K562 (cell line): ENCODE data around the gene VCPKMT.

- RAMPAGE, long total RNA, result no peak
- RRBS, result no CpG with 5 or more reads among the region's 14 CpGs
PRO-cap:
- standard, result unidirectional peak, plus-strand start at chr14:49962845
- CoPRO, capped RNA only, 2 experiments, result no peak in any of the 2 experiments
- CoPRO, capped and uncapped RNA, 2 experiments, result no peak in any of the 2 experiments
- CoPRO, uncapped RNA only, 2 experiments, result no peak in any of the 2 experiments
CAGE:
- cytosol, long polyA plus RNA, result no peak
- long polyA plus RNA, result no peak
- nucleolus, long total RNA, result no peak
- nucleus, long polyA plus RNA, result no peak
Observed at GRCh38 chr14:49962227-49963321, 69.7 kb downstream of the ARF6 start.

DNA sequence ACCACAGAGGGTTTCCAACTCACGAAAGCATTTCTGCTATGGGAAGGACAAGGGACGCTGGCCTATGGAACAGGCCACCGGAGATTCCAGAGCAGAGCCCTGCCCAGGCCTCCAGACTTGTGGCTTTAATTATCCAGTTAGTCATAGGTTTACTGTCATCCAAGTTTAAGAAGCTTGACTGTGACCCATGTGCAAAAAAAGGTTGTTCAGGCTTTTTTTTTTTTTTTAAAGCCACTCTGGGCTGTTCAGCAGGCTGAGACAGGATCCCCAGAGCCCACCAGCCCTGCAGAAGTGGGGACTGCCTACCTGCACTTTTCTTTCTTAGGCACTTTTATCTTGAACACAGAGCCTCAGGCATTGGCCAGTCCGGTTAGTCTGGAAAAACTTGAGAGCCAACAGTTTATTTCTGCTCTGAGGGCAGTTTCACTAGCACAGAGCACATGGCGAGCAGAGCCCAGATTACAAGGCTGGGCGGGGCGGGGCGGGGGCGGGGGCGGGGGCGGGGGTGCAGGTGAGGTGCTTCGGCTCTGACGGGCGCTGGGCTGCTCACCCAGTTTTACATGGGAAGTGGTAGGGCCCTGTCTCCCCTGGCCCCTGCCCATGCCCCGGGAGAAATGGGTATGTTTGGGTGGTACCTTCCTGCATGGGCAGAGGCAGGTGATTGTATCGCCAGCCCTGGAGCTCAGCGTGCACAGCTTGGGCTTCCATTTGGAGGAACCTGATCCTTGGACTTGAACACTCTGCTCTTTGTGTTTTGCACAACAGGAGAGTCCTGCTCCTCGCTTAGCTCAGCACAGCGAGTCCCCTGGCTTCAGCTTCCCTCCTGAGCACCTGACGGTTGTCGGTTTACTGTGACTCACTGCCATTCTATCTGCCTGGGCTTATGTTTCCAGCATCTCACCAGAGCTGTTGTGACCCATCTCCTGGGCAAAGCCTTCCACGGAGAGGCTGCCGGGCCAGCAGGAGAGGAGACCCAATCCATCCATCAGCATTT is 108.3 kb downstream of the ARF6 start:
- RAMPAGE, long total RNA, result no peak
- RRBS, result no CpG with 5 or more reads among the region's 23 CpGs
PRO-cap:
- standard, result bidirectional peak, plus-strand start at position 553 of the sequence, minus-strand start at position 293 of the sequence; bidirectional peak, plus-strand start at position 903 of the sequence, minus-strand start at position 822 of the sequence
- CoPRO, capped RNA only, 2 experiments, result peak in 2 of 2 experiments; most common plus-strand start position 519 of the sequence (in 1); most common minus-strand start position 304 of the sequence (in 2)
- CoPRO, capped and uncapped RNA, 2 experiments, result peak in 1 of 2 experiments; most common plus-strand start position 544 of the sequence (in 1); most common minus-strand start position 304 of the sequence (in 1)
- CoPRO, uncapped RNA only, 2 experiments, result no peak in any of the 2 experiments
CAGE:
- cytosol, long polyA plus RNA, result start-site peak on the minus strand centred at position 749 of the sequence, 744 bp wide, 5 and 6 reads in 2 replicates
- long polyA plus RNA, result no peak
- nucleolus, long total RNA, result no peak
- nucleus, long polyA plus RNA, result start-site peak on the minus strand centred at position 281 of the sequence, 361 bp wide, 14 and 17 reads in 2 replicates

- RAMPAGE, long total RNA, result no peak
- RRBS, result no CpG with 5 or more reads among the region's 5 CpGs
PRO-cap:
- standard, result no peak
- CoPRO, capped RNA only, 2 experiments, result no peak in any of the 2 experiments
- CoPRO, capped and uncapped RNA, 2 experiments, result no peak in any of the 2 experiments
- CoPRO, uncapped RNA only, 2 experiments, result no peak in any of the 2 experiments
CAGE:
- cytosol, long polyA plus RNA, result no peak
- long polyA plus RNA, result no peak
- nucleolus, long total RNA, result no peak
- nucleus, long polyA plus RNA, result no peak
Observed at GRCh38 chr14:50001850-50002291, 109.0 kb downstream of the ARF6 start.

DNA sequence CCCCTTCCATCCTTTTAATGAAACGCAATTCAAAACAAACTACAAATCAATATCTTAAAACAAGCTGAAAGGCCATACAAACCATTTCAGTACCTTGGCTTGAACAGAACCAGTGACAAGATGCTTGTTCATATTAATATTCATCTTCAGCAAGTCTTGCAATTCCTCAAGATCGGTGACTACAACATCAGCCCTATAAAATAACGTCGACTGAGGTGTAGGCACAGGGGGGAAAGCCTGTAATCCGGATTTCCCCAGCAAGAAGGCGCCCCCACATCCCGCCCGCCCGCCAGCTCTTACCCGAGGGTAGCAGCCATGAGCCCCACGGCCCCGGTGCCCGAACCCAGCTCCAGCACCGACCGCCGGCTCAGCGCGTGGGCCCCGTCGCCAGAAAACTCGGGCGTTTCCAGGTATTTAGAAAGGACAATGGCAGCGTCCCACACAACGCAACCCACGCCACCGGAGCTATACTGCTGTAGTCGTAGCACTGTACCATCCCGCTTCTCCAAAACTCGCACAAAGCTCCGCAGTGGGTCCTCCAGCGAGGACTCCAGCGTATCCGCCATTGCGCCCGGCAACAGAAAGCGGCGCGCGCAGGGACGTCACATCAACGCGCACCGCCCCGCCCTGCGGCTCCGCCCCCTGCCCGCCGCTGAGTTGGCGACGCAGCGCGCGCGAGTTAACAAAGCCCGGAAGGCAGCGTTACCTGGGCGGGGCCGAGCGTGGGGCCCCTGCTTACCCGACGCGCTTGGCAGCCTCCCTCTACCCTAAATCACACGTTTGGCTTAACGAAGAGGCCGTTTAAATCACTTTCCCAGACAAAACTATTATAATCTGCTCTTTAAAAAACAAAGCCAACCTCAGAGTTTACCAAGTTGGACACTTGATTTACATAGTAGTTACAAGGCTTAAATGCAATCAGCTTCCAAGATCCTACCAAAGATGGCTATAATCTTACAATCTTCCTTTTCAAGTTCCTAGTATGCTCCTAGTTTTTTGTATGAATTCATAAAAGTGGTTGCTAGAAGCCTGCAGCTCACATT is at the start of gene VCPKMT:
Gene VCPKMT (minus strand): TSS at position 586 of the 1,043 bp plus-strand sequence.
- RAMPAGE, long total RNA, result no peak
- RRBS, result 3% methylated on average over 6 of the region's 65 CpGs
PRO-cap:
- standard, result bidirectional peak, plus-strand start at position 734 of the sequence, minus-strand start at position 579 of the sequence
- CoPRO, capped RNA only, 2 experiments, result peak in 2 of 2 experiments; most common plus-strand start position 713 of the sequence (in 2); most common minus-strand start position 579 of the sequence (in 2)
- CoPRO, capped and uncapped RNA, 2 experiments, result peak in 2 of 2 experiments; most common plus-strand start position 705 of the sequence (in 1); most common minus-strand start position 579 of the sequence (in 2)
- CoPRO, uncapped RNA only, 2 experiments, result peak in 2 of 2 experiments; most common plus-strand start position 738 of the sequence (in 1); most common minus-strand start position 576 of the sequence (in 1)
CAGE:
- cytosol, long polyA plus RNA, result start-site peak on the minus strand centred at position 577 of the sequence, 20 bp wide, 52 and 174 reads in 2 replicates
- long polyA plus RNA, result start-site peak on the minus strand centred at position 581 of the sequence, 17 bp wide, 331 and 111 reads in 2 replicates
- nucleolus, long total RNA, result no peak
- nucleus, long polyA plus RNA, result start-site peak on the minus strand centred at position 584 of the sequence, 16 bp wide, 875 and 903 reads in 2 replicates

DNA sequence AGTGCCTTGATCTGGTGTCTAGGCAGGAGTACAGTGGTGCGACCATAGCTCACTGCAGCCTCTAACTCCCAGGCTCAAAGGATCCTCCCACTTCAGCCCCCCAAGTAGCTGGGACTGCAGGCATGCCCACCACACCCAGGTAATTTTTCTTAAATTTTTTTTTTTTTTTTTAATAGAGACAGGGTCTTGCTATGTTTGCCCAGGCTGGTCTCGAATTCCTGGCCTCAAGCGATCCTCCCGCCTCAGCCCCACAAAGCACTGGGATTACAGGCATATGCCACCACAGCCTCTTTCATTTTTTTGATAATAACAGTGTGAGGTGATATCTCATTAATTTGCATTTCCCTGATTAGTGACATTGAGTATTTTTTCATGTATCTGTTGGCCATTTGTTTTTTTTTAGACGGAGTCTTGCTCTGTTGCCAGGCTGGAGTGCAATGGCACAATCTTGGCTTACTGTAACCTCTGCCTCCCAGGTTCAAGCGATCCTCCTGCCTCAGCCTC is 18.3 kb upstream of the CDKL1 start:
- RAMPAGE, long total RNA, result no peak
- RRBS, result no CpG with 5 or more reads among the region's 6 CpGs
PRO-cap:
- standard, result no peak
- CoPRO, capped RNA only, 2 experiments, result no peak in any of the 2 experiments
- CoPRO, capped and uncapped RNA, 2 experiments, result no peak in any of the 2 experiments
- CoPRO, uncapped RNA only, 2 experiments, result no peak in any of the 2 experiments
CAGE:
- cytosol, long polyA plus RNA, result no peak
- long polyA plus RNA, result no peak
- nucleolus, long total RNA, result no peak
- nucleus, long polyA plus RNA, result no peak

GRCh38 chr14:50532956-50533414 is 616 bp upstream of the MAP4K5 start:
- RAMPAGE, long total RNA, result no peak
- RRBS, result no CpG with 5 or more reads among the region's 12 CpGs
PRO-cap:
- standard, result no peak
- CoPRO, capped RNA only, 2 experiments, result no peak in any of the 2 experiments
- CoPRO, capped and uncapped RNA, 2 experiments, result no peak in any of the 2 experiments
- CoPRO, uncapped RNA only, 2 experiments, result no peak in any of the 2 experiments
CAGE:
- cytosol, long polyA plus RNA, result no peak
- long polyA plus RNA, result no peak
- nucleolus, long total RNA, result no peak
- nucleus, long polyA plus RNA, result no peak

GRCh38 chr14:50633937-50634661 is 34.0 kb downstream of the SAV1 start:
- RAMPAGE, long total RNA, result no peak
- RRBS, result no CpG with 5 or more reads among the region's 10 CpGs
PRO-cap:
- standard, result no peak
- CoPRO, capped RNA only, 2 experiments, result no peak in any of the 2 experiments
- CoPRO, capped and uncapped RNA, 2 experiments, result no peak in any of the 2 experiments
- CoPRO, uncapped RNA only, 2 experiments, result no peak in any of the 2 experiments
CAGE:
- cytosol, long polyA plus RNA, result no peak
- long polyA plus RNA, result no peak
- nucleolus, long total RNA, result no peak
- nucleus, long polyA plus RNA, result no peak

DNA sequence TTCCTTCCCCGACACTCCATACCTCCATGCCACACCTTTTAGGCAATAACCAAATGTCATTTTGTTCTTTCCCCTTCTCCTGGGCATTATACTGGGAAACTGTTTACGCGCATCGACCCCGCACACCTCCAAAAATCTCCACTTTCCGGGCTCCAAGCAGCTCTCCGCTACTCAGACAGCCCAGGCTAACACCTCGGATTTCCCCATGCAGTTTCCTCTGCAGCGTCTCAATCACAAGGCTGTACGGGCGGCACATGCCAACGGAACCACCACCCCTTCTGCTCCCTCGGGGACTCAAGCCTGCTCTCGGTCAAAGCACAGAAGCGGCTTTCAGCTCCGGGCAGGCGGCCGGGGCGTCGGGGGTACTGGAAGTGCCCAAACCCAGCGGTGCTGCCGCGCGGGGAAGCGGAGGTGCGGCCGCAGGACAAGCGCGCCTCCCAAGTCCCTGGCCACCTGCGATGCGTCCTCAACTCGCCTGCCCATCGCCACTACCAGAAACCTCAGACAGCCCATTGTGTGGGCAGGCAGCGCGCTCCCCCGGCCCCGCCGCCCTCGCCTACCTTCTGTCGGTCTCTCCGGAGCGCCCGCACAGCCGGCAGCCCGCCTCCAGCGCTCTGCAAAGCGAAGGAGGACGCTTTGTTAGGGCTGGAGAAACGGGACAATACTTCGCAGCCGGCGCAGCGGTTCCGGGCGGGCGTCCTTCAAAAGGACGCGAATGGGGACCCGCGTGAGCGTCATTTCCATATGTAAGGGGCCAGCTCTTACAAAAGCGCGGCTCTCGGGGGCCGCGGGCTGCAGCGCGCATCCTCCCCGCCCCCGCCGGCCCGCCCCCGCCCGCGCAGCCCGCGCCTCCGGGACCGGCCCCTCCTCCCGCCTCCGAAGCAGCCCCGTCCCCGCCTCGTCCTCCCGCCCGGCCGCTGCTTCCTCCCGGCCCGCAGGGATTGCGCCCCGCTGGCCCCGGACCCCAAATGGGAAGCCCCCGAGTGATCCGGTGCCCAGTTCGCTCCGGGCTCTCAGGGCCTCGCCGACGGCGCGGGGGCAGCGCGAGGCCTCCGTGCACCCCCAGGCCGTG is 722 bp downstream of the NIN start:
- RAMPAGE, long total RNA, result no peak
- RRBS, result 3% methylated on average over 25 of the region's 105 CpGs
PRO-cap:
- standard, result no peak
- CoPRO, capped RNA only, 2 experiments, result no peak in any of the 2 experiments
- CoPRO, capped and uncapped RNA, 2 experiments, result no peak in any of the 2 experiments
- CoPRO, uncapped RNA only, 2 experiments, result no peak in any of the 2 experiments
CAGE:
- cytosol, long polyA plus RNA, result no peak
- long polyA plus RNA, result no peak
- nucleolus, long total RNA, result no peak
- nucleus, long polyA plus RNA, result no peak

- RAMPAGE, long total RNA, result no peak
- RRBS, result no CpG with 5 or more reads among the region's 6 CpGs
PRO-cap:
- standard, result no peak
- CoPRO, capped RNA only, 2 experiments, result no peak in any of the 2 experiments
- CoPRO, capped and uncapped RNA, 2 experiments, result no peak in any of the 2 experiments
- CoPRO, uncapped RNA only, 2 experiments, result no peak in any of the 2 experiments
CAGE:
- cytosol, long polyA plus RNA, result no peak
- long polyA plus RNA, result no peak
- nucleolus, long total RNA, result no peak
- nucleus, long polyA plus RNA, result no peak
Observed at GRCh38 chr14:50928280-50928820, 15.9 kb downstream of the PYGL start.

GRCh38 chr14:50931993-50932529 is 12.2 kb downstream of the PYGL start:
- RAMPAGE, long total RNA, result no peak
- RRBS, result no CpG with 5 or more reads among the region's 2 CpGs
PRO-cap:
- standard, result no peak
- CoPRO, capped RNA only, 2 experiments, result no peak in any of the 2 experiments
- CoPRO, capped and uncapped RNA, 2 experiments, result no peak in any of the 2 experiments
- CoPRO, uncapped RNA only, 2 experiments, result no peak in any of the 2 experiments
CAGE:
- cytosol, long polyA plus RNA, result no peak
- long polyA plus RNA, result no peak
- nucleolus, long total RNA, result no peak
- nucleus, long polyA plus RNA, result no peak

DNA sequence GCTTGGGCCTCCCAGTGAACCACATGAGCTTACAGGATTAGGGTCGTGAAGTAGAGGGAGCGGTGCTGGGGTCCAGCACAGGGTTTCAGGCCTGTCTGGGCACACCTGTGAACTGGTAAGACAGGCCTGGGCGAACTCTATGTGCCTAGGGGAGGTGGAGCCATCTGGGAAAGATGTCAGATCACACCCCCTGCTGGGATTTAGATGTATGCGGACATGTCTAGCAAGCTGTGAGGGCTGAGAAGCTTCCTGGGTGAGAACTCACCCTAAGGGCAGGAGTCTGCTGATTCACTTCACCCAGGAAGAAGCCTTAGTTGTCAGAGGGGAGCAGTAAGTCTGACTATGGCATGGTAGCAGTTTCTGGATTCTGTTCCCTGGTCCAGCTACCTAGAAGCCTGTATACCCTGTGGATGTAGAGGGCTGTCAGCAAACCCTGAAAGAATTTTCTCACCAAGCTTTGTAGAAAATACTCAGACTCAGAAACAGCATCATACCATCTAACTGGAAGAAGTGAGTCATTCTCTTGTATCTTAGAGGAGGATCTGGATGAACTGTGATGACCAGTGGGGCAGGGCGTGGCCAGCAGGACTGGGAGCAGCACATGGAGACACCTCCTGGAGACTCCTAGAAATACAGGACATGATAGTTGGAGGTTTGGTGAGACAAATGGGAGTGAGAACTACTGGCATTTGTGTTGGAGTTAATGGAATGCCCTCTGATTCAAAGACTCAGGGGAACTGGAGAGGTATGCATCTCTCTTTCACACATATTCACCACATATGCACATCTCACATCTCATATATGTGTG is 11.3 kb upstream of the PYGL start:
- RAMPAGE, long total RNA, result no peak
- RRBS, result no CpG with 5 or more reads among the region's 5 CpGs
PRO-cap:
- standard, result no peak
- CoPRO, capped RNA only, 2 experiments, result no peak in any of the 2 experiments
- CoPRO, capped and uncapped RNA, 2 experiments, result no peak in any of the 2 experiments
- CoPRO, uncapped RNA only, 2 experiments, result no peak in any of the 2 experiments
CAGE:
- cytosol, long polyA plus RNA, result no peak
- long polyA plus RNA, result no peak
- nucleolus, long total RNA, result no peak
- nucleus, long polyA plus RNA, result no peak

GRCh38 chr14:51004458-51004893 is 60.2 kb upstream of the PYGL start:
- RAMPAGE, long total RNA, result no peak
- RRBS, result no CpG with 5 or more reads among the region's 2 CpGs
PRO-cap:
- standard, result no peak
- CoPRO, capped RNA only, 2 experiments, result no peak in any of the 2 experiments
- CoPRO, capped and uncapped RNA, 2 experiments, result no peak in any of the 2 experiments
- CoPRO, uncapped RNA only, 2 experiments, result no peak in any of the 2 experiments
CAGE:
- cytosol, long polyA plus RNA, result no peak
- long polyA plus RNA, result no peak
- nucleolus, long total RNA, result no peak
- nucleus, long polyA plus RNA, result no peak

DNA sequence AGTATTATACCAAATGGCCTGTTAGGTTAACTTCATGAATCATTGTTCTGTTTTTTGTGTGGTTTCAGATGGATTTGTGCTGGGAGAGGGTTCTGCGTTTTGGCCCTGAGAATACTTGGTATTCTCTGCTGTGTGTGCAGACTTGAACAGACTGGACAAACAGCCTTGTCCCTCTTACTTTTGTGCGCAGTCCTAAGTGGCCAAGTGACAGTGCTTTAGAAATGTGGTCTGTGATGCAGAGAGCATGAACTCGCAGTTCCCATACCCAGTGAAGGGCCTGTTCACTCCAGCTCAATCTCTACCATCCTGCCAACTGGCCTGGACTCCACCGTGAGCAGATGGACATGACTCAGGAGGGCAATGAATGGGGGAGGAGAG is 62.4 kb upstream of the PYGL start:
- RAMPAGE, long total RNA, result no peak
- RRBS, result no CpG with 5 or more reads among the region's 4 CpGs
PRO-cap:
- standard, result no peak
- CoPRO, capped RNA only, 2 experiments, result no peak in any of the 2 experiments
- CoPRO, capped and uncapped RNA, 2 experiments, result no peak in any of the 2 experiments
- CoPRO, uncapped RNA only, 2 experiments, result no peak in any of the 2 experiments
CAGE:
- cytosol, long polyA plus RNA, result no peak
- long polyA plus RNA, result no peak
- nucleolus, long total RNA, result no peak
- nucleus, long polyA plus RNA, result no peak

DNA sequence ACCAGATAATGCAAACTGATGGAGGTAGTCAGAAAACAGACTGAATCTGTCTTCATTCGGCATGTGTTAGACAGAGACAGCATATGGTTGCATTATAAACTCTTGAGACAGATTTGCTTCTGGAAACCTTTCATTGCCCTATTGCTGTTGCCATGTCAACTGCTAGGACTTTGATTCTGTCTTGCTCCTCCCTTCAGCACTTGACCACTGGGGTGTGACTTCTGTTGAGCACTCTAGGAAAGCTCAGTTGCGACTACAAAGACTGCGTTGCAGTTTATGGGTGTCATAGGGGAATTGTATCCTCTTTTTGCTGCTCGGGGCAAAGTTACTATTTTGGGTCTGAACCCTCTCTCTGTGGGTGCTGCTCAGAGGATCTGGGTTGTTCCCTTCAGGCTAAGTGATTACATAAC is 44.2 kb upstream of the TRIM9 start:
- RAMPAGE, long total RNA, result no peak
- RRBS, result no CpG with 5 or more reads among the region's 4 CpGs
PRO-cap:
- standard, result no peak
- CoPRO, capped RNA only, 2 experiments, result no peak in any of the 2 experiments
- CoPRO, capped and uncapped RNA, 2 experiments, result no peak in any of the 2 experiments
- CoPRO, uncapped RNA only, 2 experiments, result no peak in any of the 2 experiments
CAGE:
- cytosol, long polyA plus RNA, result no peak
- long polyA plus RNA, result no peak
- nucleolus, long total RNA, result no peak
- nucleus, long polyA plus RNA, result no peak

DNA sequence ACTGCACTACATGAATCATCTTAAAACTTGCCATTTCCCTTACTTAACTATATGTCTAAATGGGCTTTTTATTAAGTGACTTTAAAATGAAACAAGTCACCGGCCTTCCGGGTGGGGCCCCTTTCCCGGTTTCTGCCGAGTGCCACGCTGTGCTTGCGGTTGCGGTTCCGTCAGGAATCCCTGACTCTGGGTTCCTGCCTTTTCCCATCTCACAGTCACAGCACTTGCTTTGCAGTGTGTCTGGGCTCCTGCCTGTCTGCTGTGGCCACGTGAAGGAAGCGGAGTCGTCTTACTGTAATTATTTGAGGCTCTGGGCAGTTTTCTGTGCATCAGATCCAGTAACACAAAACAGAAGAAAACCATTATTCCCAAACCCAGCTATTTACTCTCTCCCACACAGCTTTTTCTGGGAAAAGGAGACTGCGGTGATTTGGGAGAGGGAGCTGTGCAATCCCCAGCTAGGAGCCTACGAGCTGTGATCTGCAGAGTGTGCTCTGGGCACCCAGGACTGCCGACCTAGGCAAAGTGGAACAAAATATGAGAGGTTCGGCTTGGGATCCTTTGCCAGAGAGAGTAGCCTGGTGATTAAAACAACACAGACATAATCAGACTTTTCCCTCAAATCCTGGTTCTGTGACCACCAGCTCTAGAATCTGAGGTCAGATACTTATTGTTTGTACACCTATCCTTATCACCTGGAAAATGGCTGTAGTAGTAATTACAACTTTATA is 43.9 kb upstream of the FRMD6 start:
- RAMPAGE, long total RNA, result no peak
- RRBS, result no CpG with 5 or more reads among the region's 15 CpGs
PRO-cap:
- standard, result no peak
- CoPRO, capped RNA only, 2 experiments, result no peak in any of the 2 experiments
- CoPRO, capped and uncapped RNA, 2 experiments, result no peak in any of the 2 experiments
- CoPRO, uncapped RNA only, 2 experiments, result no peak in any of the 2 experiments
CAGE:
- cytosol, long polyA plus RNA, result no peak
- long polyA plus RNA, result no peak
- nucleolus, long total RNA, result no peak
- nucleus, long polyA plus RNA, result no peak

DNA sequence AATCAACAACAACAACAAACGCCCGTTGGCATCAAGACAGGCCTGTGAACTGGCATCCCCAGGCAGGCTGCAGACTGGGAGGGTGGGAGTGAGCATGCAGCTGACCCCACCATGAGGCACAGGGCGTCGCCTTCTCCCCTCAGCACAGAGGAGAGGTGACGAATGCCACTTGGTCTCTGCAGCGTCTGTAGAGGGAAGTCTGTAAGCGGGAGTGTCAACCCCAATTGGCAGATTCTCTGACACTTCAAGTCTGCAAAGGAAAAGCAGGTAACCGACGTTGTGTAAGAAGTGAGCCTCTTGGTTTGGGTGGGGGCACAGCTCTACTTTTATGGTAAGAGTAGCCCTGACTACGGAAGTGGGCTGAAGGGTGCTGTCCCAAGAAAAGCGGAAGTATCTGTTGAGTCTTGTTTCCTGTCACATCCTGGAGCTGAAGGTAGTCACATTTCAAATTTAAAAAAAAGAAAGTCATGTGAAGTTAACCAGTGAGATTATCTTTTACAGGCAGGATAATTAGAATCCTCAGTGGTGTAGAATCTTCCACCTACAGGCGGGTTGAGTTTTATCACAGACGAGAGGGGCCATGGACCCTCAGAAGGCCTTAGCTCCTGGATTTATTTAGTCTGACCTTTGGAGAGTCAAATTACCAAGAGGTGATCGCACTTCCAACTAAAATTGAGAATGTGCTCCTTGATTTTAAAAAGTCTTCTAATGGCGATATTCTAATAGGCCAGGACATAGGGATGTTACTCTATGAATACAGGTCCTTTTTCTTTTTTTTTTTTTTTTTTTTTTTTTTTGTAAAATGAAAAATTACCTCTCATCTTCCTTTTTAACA is 13.1 kb upstream of the GNG2 start:
- RAMPAGE, long total RNA, result no peak
- RRBS, result no CpG with 5 or more reads among the region's 15 CpGs
PRO-cap:
- standard, result no peak
- CoPRO, capped RNA only, 2 experiments, result no peak in any of the 2 experiments
- CoPRO, capped and uncapped RNA, 2 experiments, result no peak in any of the 2 experiments
- CoPRO, uncapped RNA only, 2 experiments, result no peak in any of the 2 experiments
CAGE:
- cytosol, long polyA plus RNA, result no peak
- long polyA plus RNA, result no peak
- nucleolus, long total RNA, result no peak
- nucleus, long polyA plus RNA, result no peak

GRCh38 chr14:51932653-51933106 is 56.7 kb upstream of the RTRAF start:
- RAMPAGE, long total RNA, result no peak
- RRBS, result no CpG with 5 or more reads among the region's 4 CpGs
PRO-cap:
- standard, result no peak
- CoPRO, capped RNA only, 2 experiments, result no peak in any of the 2 experiments
- CoPRO, capped and uncapped RNA, 2 experiments, result no peak in any of the 2 experiments
- CoPRO, uncapped RNA only, 2 experiments, result no peak in any of the 2 experiments
CAGE:
- cytosol, long polyA plus RNA, result no peak
- long polyA plus RNA, result no peak
- nucleolus, long total RNA, result no peak
- nucleus, long polyA plus RNA, result no peak